Penis (tissue), 1 donor: ENCODE measurements around the gene IL37.

DNA sequence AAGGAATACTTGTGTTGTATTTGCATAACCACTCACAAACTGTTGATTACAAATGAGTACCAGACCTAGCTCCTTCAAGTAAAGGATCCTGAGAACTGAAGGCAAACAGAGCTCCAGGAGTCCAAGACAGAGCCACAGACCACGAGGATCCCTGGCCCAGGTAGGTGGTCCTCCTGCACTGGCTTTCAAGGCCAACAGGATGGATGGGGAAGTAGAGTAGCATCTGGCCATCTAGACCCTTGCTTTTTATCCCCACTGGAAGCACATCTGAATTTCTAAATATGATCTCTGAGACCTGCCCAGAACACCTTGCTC is at the start of gene IL37:
TSS of gene IL37 (plus strand) at position 77 of the 315 bp plus-strand sequence.
- PRO-cap, result no peak

DNA sequence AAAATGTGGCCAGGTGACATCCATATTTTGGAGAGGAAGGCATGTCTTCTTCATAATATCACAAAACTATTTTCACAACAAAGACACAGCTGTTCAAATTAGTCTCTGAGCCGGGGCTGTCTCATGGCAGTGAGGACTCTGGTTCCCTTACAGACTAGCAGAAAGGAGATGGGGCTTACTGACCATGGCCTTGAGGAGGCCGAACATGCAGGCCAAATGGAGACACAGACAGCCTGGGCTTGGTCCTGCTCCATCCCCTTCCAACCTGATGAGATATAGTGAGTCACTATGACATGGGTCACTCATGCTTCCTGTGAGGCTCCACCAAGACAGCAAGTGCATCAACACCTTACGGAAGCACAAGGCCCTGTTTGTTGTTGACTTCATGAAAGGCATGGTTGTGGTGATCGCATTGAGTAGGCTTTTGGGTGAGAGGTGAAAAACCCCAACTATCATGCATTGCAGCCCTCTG is 9.8 kb downstream of the IL37 start:
- PRO-cap, result no peak

DNA sequence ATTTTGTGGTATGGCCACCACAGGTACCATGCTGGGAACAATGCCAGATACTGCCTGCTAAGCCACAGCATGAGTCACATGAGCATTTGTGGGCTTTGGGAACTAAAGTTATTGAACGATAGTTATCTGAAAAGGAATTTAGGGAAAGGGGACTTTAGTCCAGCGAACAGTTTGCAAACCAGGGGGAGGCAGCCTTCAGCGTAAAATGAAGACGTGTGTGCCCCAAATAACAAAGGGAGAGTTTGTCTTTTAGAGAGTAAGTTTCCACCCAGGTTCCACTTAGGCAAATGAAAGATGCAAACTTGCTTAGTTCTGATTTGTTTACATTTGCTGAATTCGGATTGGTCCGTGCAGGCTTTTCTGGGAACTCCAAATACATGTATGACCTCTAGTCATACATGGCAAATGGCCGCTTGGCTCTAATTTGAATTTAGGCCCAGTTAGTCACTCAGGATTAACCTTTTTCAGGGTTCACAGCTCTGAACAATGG is 28.2 kb downstream of the IL37 start:
- PRO-cap, result no peak

- PRO-cap, result no peak
Measured at GRCh38 chr2:113076953-113077450, 9.2 kb downstream of the IL1F10 start.

GRCh38 chr2:113132838-113133626 is 5.6 kb downstream of the IL1RN start:
- PRO-cap, result no peak

GRCh38 chr2:113206177-113206946 is 32.6 kb downstream of the PSD4 start:
- PRO-cap, result no peak

DNA sequence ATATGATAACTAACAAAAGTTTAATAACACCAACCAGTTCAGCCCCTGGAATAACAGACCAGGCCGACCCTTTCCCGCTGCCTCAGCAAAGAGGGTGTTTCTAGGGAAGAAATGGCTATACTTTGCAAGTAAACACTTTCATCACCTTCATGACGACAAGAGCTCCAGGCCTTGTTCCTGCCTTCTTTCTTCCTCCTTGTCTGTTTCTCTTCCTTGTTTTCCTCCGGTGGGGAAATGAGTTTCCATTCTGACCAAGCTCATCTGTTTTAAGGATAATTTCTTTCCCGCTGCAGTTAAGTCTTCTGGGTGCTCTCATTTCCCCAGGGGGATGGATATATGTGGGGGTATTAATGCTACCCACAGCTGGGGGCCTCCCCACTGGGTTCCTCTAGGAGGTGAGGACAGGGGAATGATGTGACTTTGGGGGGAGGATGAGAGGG is 38.0 kb downstream of the PSD4 start:
- PRO-cap, result no peak

- PRO-cap, result no peak
Measured at GRCh38 chr2:113239895-113240782, 38.6 kb downstream of the PAX8 start.

DNA sequence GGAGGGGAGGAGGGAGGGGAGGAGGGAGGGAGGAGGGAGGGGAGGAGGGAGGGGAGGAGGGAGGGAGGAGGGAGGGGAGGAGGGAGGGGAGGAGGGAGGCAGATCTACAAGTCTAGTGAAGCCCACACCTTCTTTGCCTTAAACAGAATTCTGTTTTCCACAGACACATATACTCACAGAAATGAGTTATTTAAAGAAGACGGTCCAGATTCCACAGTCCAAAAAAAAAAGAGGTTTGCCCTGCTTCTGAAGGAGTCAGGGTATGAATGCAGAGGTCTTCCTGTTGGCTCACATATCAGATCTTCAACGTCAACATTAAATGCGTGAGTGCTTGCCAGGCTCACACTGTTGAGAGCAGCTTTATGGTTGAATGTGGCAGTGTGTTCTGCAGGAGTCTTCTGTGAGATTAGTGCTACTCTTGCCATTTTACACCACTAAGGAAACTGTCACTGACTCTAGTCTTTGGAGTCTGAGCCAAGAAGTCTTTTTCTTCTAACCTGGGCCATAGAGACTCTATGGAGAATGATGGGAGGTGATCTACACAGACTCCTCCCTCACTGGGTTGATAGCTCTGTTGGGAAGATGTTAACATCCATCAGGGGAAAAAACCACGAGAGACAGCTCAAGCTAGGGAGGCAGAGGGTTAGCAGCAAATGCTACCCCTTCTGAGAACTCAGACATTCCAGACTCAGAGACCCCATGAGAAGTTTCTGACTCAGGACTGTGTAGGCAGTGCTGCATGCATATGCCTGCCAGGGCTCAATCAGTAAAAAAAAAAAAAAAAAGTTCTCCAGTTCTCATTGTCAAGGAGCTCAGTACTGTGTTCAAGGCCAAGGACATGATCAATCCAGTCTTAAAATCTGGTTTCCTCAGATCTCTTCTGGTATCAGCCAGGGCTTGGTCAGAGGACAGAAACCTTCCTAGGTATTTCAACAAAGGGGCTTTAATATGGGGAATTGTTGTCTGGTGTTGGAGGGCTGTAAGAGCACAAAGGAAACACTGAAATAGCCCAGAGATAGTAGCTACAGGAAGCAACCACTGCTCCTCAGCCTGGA is 23.2 kb downstream of the PAX8 start:
- PRO-cap, result no peak

GRCh38 chr2:113502941-113503287 is 4.4 kb downstream of the FOXD4L1 start:
- PRO-cap, result no peak

GRCh38 chr2:113655828-113656554 is 28.9 kb downstream of the RABL2A start:
- PRO-cap, result no peak

GRCh38 chr2:117205332-117205819 is 609.1 kb upstream of the DDX18 start:
- PRO-cap, result no peak

- PRO-cap, result no peak
Measured at GRCh38 chr2:117980608-117981418, 33.1 kb downstream of the CCDC93 start.

DNA sequence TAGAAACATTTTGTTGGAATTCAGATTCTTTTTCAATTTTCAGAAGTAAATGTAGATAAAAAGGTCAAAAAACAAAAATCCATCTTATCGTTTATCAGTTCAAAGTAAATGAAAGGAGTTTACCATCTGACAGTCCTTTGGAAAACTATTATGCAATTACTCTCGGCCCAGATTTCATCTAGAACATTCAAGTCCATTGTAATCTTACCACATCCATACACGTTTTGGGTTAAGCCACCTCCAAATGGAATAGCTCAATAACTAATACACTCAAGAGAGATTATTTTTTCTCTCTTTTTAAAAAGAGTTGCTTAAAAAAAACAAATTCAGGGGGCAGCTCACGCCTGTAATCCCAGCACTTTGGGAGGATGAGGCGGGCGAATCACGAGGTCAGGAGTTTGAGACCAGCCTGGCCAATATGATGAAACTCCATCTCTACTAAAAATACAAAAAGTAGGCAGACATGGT is 1.2 kb upstream of the INSIG2 start:
- PRO-cap, result no peak

DNA sequence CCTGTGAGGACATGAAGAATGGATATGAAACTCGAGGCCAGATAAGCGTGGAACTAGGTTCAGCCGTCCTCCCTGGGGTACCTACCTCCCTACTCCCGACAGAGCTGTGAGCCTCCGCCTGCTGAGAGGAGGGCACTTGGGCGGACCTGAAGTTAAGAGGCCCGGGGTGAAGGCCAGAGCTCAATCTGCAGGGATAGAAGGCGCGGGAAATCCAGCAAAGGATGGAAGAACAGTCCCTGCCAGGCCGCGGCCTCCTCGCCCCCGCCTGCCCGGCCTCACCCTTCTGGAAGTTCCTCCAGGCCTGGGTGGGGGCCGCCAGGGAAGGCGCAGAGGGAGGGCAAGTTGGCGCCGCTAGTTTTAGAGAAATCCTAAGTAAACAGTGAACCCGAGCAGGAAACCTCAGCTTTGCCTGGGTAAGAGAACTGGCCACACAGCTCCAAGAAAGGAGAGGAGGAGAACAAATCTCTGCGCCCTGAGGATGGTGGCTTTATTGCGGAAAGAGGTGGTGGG is 13.0 kb downstream of the EN1 start:
- PRO-cap, result no peak

GRCh38 chr2:118844940-118845392 is 2.5 kb downstream of the EN1 start:
- PRO-cap, result no peak

- PRO-cap, result no peak
Measured at GRCh38 chr2:119426765-119427683, 4.6 kb upstream of the TMEM37 start.

GRCh38 chr2:119438981-119439358 is 7.3 kb downstream of the TMEM37 start:
- PRO-cap, result no peak

- PRO-cap, result no peak
Measured at GRCh38 chr2:119483289-119483809, 40.9 kb downstream of the SCTR start.

GRCh38 chr2:119522564-119523063 is 1.7 kb downstream of the SCTR start:
- PRO-cap, result no peak